Vermiform appendix (tissue), 1 donor: ENCODE measurements around the genes CCDC54 and GUCA1C.

GRCh38 chr3:105499465-105499865, 132.8 kb downstream of the ALCAM start:
- PRO-cap: no peak

- PRO-cap: no peak
These were observed 180.6 kb downstream of the ALCAM start for GRCh38 chr3:105547172-105547764.

DNA sequence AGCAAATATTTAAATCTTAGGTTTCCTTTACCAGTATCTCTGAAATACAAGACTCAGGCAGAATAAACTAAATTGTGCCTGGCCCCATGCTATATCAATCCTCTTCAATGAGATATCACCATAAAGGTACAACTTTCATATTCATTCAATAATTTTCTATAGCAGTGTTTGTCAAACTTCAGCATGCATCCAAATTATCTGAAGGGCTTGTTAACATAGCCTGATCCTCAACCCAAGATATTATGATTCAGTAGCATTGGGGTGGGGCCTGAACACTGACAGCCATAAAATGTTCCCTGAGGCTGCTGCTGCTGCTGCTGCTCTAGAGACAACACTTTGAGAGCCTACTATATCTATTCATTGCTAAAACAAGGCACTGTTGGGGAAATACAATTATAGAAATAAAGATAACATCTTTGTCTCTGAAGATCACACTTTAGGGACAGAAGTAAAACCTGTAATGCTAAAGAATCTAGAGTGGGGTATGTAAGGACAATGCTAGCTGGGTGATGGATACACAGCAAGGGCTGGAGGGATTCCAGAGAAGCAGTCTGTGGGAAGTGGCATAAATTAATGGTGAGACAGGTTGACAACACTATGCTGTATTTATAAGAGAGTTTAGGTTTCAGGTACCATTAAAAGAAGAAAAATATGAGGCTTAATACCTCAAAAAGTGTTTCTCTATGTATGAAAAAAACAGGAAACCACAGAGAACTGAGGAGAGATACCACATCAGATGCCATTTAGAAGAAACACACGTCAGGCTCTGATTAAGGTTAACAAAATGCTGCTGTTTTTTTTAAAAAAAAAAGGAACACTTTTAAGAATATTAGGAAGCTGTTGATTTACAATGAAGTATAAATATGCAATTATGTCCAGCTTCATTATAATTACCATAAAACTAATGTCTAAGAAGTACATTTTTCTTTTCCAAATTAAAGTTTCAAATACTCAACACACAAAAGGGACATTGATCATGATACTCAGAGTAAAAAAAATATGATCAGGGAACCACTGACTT, 115.9 kb downstream of the CBLB start:
- PRO-cap: no peak

- PRO-cap: no peak
These were observed 77.7 kb downstream of the CBLB start for GRCh38 chr3:105790891-105791663.

DNA sequence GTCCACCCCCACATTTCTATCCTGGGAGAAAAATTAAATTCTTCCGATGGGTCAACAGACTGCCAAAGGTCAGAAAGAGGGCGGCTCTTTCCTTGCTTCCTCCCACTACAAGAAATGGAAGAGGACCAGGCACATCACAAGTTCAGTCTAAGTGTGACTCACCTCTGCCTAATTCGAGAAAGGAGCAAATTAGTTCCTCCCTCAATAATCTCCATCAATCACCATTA, 76.3 kb downstream of the CBLB start:
- PRO-cap: no peak

GRCh38 chr3:105838077-105838558, 30.7 kb downstream of the CBLB start:
- PRO-cap: no peak

GRCh38 chr3:105866563-105867223, 2.1 kb downstream of the CBLB start:
- PRO-cap: no peak

DNA sequence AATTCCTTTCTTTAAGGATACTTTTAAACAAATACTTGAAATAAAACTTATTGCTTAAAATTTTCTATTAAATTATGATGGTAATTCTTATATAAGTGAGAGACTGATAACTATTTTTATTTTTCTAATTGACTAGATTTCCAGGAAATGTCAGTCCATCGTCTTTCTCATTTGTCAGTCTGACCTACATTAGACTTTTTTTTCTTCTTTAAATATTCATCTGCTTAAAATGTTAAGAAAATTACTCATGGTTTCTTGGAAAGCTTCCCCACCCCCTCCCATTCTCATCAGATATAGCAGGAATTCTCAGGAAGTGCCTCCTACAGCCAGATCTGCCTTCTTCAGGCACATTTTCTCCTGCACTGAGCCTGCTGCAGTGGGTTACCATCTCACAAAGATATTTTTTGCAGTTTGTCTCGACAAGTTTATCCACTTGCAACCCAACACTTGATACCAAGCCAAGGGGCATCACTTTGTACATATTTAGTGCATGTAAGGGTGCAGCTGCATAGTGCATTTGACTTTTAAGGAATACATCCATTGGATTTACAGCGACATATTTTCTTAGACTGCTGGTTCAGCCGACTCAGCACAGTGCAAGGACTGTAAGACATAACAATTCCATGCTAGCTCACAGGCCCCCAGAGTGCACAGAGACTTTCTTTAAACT, 262.0 kb upstream of the CBLB start:
- PRO-cap: no peak

- PRO-cap: no peak
These were observed at the start of gene CCDC54 for GRCh38 chr3:107377174-107377598. Gene CCDC54 (plus strand): TSS chr3:107377439.

DNA sequence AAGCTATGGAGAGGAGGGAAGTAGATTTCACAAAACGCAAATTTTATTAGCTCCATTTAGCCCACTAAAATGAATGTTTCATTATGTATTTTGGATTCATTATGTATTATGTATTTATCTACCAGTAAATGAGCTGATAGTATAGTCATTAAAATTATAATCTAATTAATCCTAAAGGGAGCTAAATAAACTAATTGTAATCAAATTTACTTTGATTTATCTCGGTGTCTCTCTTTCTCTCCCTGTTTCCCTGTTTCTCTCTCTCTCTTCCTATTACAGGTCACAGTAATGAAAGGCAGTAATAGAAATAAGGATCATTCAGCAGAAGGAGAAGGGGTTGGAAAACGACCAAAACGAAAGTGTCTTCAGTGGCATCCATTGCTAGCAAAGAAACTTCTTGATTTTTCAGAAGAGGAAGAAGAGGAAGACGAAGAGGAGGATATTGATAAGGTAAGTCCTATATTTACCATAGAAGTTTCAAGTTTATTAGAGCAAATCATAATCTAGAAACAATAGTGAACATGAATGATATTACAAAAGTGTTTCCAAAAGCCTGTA, 187.5 kb downstream of the BBX start:
- PRO-cap: no peak

- PRO-cap: no peak
These were observed 39.3 kb upstream of the CD47 start for GRCh38 chr3:108130093-108130650.

- PRO-cap: no peak
These were observed 40.8 kb upstream of the CD47 start for GRCh38 chr3:108131648-108131986.

DNA sequence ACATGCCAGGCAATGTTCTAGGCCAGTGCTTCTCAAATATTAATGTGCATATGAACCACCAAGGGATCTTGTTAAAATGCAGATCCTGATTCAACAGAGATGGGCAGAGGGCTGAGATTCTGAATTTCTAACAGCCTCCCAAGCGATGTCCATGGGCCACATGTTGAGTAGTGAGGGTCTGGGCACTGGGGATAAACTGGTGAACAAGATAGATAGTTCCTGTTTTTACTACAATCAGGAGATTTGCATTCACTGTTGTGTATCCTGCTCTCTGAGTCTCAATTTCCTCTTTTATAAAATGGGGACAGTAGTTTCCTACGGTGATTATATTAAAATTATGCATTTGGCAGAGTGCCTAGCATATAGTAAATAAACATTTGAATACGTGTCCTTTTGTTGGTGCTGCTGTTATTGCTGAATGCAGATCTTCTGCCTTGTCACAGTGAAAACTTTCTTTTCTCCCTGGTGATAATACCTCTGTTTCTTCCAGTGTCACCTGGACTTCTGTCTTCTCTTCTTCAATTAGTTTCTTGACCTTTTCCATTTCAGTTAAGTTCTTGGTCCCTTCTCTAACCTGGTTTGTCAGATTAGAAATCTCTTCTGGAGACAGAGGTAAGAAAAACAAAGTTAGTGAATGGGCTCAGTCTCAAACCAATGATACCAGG, 102.5 kb downstream of the MYH15 start:
- PRO-cap: no peak

DNA sequence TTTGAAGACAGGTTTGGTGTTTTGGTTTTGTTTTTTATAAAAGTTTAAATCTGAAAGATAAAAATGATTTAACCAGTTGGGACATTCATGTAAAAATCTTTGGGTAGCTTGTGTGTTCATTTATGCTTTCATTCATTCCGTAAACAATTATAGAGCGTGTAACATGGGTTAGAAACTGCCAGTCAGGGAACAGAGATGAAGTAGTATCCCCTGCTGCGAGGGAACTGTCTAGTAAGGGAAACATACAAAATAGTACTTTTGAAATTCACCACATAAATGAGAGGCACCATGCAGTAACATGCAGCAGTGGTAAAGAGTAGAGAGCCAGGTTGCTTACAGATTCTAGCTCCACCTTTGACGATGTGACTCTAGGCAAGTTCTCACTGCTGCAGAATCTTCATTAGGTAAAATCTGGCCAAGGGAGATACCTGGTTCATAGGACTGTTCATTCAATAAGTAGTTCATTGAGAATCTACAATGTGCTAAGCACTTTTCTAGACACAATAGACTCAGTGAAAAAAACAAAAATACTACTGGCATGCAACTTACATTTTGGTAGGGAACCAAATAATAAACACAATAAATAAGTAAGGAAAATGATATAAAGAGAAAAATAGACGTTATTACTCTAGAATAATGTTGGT, 1.0 kb downstream of the DZIP3 start:
- PRO-cap: no peak

GRCh38 chr3:108953654-108954119, at the start of gene GUCA1C:
Gene GUCA1C (minus strand): TSS chr3:108953879.
- PRO-cap: no peak

DNA sequence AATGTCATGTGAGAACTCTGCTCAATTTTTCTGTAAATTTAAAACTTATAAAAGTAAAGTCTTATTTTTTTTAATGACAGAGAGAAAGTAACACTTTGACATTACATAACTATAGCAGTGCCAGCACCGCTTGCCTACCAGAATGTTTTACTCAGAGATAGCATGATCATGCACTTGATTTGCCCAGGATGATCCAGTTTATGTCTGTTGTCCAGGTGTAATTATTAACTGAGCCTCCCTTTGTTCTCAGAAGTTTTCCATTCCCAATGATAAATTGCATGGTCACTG, 24.8 kb downstream of the C3orf85 start:
- PRO-cap: no peak

- PRO-cap: no peak
These were observed 2.6 kb upstream of the DPPA4 start for GRCh38 chr3:109339911-109340389.

DNA sequence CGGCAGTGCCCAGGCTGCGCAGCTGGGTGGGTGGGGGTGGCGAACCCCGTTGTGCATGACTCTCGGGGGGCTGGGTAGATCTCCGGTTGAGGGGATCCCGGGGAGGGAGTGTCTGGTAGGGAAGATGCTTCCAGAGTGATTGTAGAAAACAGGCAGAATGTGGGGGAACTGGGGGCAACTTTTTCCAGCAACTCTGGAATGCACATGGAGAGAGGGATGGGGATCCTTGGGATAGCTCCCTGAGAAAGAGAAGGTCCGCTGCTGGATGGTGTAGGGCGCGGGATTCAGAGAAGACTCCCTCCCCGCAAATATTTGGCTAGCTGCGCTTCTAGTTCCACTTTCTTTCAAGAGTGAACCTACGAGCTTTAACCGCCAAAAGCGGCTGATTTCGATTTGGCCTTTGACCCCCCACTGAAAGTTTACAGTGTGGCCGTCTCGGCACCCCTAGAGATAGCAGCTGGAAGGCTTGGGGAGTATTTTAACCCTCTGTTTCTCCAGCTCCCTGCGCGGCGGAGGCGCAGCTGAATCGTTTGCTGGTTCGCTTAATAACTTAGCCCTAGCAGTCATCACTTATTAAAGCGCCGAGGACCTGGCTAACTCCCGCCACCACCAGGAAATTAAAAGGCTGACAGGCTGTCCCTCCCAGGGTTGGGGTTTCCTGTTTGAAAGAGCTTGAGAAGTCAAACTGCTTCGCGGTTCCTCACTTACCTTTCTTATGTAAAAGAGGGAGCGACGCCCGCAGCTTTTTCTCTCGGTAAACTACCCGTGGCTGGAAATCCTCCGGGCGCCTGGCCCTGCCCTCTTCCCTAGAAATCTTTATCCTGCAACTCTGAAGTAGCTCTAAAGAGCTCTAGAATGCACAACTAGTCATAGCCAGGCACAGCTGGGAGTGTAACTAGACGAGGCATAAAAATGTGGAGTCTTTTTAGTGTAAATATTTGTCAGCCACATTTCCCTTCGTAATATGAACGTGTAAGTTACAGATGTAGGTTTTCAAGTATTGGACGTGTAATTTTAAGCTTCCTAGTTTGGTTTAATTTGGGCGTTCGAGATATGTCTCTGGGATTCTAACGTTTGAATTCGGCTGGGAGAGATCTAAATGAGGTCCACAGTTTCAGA, 1.2 kb downstream of the PHLDB2 start:
- PRO-cap: bidirectional peak, plus-strand start at position 573 of the sequence, minus-strand start at position 547 of the sequence

DNA sequence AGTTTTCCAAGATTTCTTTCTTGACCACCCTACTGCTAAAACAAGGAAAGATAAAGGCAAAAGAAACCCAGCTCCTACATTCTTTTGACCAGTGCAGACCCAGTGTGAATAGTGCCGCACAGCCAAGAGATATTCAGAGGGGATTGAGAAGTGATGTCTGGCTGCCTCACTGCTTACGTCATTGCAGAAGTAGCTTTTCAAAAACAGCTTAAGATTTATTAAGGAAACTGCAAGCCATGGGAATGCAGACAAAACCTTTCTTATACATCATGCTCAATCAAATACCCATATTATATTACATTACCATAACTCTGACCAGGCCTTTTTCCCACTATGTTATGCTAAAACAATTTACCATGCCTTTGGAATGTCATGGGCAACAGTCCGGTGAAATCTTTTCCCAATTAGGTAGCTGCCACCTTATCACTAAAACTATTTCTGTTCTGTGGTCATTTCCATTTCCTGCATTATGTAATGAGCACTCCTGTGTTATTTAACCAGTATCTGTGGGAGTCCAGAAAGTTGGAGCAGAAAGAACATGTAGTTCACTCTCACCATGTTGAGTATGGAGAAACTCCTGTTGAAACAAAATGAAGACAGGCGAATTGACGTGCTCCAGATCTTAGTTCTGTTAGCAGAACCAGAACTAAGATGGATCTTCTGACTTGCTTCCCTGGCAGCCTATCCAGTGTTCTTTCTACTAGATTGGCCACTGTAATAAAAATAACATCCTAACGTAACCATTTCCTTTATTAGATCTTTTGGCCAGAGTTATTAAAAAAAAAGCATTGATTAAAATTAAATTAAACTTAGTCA, 6.1 kb downstream of the PHLDB2 start:
- PRO-cap: no peak

DNA sequence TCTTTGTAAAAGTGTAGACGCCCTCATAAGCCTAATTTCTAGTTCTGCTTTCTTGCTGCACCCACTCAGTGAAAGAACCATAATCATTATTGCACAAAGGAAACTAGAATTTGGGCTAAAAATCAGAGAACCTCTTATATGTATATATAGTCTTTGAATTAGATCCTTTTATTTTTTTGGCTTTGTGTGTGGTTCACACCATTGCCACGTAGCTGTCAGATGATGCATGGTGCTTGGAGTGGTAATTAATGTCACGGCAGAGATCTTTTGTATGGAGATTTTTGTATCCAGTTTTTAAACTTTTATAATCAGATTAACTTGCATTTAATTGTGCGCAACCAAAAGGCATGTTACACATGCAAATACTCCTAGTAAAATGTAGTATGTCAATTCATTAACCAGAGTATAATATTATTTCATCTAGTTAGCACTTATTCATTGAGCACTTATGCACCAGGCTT, 825 bp downstream of the ABHD10 start:
- PRO-cap: no peak